Cerebellum (tissue), 5 donors: ENCODE measurements around a stretch of chr4.

DNA sequence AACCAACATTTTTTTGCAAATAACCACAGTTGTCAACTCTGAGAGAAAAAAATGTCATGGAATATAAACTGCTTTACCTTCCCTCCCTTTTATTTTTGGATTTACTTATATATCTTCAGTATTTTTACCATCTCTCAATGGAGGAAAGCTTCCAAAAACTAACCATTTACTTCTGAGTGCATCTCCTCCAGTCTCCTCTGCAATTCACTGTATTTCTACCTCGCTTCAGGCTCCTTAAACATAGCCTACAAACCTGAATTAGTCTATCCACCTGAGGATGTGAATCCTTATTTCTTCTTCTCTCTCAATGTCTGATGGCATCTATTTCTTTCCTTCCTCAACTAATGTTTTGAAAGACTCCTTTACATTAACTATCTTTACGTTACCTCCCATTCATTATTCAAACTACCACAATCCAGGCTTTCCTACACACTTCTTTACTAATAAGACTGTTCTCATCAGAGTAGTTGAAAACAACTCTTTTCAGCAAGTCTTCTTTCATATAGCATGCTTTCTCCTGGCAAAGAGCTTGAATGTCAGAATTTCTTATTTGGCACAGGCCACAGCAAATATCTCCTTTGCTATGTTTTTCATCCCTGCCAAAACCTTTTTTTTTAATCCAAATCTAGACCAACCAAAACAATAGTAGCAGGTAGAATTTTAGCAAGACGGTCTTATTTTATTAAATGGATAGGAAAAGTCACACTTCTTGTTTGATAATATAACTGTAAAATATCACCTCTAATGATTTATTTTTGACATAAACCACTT, 12.7 kb downstream of the CHIC2 start:
- PRO-cap, 3 experiments, result no peak in any of the 3 experiments
- RAMPAGE, long total RNA, result no peak

DNA sequence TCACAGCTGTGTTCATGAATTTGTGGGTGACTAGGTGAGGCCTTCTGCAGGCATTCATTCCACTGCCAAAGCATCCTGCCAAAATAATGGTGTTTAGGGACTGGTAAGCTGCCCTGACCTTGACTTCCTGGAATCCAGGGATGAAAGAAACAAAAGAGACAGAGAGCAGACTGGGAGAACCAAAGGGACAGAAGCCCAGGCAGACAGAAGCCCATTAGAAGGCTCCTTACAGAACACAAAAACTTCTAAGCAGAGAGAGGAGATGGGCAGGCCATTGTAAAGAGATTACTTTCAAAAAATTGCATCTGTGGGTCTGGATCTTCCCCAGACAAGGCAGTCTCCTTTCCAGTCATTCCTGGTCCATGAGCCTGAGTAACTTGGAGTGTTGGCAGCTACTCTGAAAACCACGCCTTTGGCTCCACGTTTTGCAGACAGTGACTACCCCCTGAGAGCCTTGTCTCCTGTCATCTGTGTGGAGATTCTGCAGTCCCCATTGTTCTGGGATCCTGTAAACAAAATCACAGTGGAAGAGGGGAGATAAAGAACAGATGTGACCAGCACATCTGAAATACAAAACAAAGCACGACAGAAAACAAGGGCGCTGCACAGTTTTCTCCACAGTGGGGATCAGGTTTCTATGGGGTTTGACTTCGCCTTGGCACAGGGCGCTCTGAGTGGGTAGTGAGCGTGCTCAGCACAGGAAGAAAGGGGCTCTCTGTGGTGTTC, 31.9 kb upstream of the PDGFRA start:
- PRO-cap, 3 experiments, result no peak in any of the 3 experiments
- RAMPAGE, long total RNA, result no peak

DNA sequence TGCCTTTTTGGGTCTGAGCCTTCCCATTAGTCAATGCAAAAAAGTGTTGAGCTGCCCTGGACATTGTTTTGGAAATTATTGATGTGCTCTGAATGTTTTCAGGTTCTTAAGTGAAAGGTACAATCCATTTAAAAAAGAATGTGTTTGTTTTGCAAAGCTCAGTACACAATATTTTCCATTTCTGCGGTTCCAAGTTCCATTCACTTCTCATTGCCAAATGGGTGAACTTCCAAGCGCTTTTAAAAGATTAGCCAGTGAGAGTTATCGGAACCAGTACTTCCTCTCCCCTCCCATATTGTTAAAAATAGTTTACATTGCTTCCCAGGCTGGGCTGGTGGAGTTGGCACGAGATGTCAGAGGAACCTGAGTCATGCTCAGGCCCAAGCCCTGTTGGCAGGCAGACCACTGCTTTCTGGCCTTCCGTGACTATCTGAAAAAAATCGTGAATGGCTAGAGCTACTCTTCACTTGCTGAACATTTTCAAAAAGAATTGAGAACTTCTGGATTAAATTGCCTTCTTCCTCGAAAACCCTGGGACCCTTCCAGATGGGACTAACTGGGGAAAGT, 52.2 kb downstream of the PDGFRA start:
- PRO-cap, 3 experiments, result no peak in any of the 3 experiments
- RAMPAGE, long total RNA, result no peak

DNA sequence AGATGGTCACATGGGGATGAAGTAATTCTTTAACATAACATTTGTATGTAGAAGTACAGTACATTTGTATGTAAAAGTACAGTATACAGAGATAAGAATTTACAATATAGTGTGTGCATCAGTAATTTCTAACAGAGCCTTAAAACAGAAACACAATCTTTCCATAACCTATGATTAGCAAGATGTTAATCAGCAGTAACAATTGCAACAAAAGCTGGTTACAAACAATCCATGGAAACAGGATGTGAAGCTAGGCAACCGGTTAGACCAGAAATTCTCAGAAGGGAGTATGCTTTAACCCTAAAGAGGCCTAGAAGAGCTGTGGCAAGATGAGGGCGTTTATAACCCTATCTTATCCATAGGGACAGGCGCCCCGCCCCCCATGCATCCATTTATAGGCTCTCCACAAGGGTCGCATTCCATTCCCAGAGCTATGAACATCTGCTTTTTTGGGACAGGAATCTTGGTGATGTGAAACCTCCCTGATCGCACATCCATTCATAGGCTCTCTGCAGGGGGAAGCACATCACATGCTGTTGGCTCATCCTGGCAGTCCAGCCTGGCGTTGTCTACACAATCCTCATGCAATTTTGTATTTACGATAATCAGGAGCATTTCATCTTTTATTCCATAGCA, 180.3 kb downstream of the PDGFRA start:
- PRO-cap, 3 experiments, result no peak in any of the 3 experiments
- RAMPAGE, long total RNA, result no peak

- PRO-cap, 3 experiments, result no peak in any of the 3 experiments
- RAMPAGE, long total RNA, result no peak
Observed at GRCh38 chr4:54439612-54440440, 210.7 kb downstream of the PDGFRA start.

- PRO-cap, 3 experiments, result no peak in any of the 3 experiments
- RAMPAGE, long total RNA, result no peak
Observed at GRCh38 chr4:54632917-54633425, 24.8 kb upstream of the KIT start.

DNA sequence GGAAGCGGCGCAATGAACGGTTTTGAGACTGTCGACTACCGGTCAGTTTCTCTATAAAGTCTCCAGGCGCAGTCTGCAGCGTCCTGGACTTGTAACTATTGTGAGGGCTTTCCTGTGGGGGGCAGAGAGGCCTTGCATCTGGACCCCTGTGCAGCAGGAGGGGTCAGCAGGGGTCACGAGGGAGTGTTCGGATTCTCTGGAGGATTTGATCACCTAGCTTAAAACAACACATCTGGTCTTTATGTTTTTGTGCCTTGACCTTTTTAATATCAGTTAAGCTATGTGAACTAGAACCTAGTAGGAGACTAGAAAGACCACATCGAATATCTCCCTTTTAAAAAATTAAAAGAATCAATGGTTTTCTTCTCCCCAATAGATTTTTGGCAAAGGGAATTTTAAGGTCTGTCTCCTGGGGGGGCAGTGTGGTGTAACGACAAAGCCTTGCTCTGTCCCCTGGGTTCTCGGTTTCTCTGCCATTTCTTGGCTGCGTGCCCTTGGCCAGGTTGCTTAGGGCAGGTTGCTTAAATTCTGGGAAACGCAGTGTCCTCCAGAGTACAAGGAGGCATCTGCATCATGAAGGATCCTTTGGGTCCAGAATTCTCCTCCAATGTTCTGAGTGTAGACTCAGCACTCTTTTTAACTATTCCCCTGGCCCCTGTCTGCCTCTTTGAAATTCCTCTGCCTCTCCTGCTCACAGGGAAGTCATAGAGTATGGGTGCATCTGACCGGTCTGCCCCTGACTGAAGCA, 1.9 kb downstream of the KIT start:
- PRO-cap, 3 experiments, result peak in 1 of 3 experiments; most common plus-strand start position 550 of the sequence (in 1)
- RAMPAGE, long total RNA, result no peak

DNA sequence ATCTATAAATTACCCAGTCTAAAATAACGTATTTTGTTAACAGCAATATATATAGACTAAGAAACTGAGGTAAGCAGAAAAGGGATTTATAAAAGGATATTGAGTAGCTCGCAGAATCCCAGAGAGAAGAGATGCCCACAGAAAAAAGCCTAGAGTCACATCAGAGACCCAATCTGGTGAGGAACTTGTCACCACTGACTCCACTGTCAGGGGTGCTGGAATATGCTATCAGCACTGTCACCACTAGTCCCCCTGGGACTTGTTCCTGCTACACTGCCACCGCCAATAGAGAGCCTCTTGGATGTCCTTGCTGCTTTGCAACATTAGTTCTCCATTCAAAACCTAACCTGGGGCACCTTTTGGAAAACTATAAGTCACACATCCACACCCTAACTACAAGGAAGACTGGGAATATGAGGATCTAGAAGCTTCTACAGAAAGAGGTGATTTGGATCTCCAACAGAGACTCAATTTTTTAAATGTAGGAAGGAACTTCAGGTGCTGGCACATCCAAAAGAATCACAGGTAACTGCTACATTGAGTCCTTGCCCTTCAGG, 125.1 kb downstream of the KDR start:
- PRO-cap, 3 experiments, result no peak in any of the 3 experiments
- RAMPAGE, long total RNA, result no peak

GRCh38 chr4:55079754-55080338, 45.5 kb downstream of the KDR start:
- PRO-cap, 3 experiments, result no peak in any of the 3 experiments
- RAMPAGE, long total RNA, result no peak

- PRO-cap, 3 experiments, result no peak in any of the 3 experiments
- RAMPAGE, long total RNA, result no peak
Observed at GRCh38 chr4:55409167-55410098, 13.7 kb downstream of the TMEM165 start.

- PRO-cap, 3 experiments, result no peak in any of the 3 experiments
- RAMPAGE, long total RNA, result no peak
Observed at GRCh38 chr4:55609239-55609936, 17.3 kb upstream of the PDCL2 start.

- PRO-cap, 3 experiments, result no peak in any of the 3 experiments
- RAMPAGE, long total RNA, result no peak
Observed at GRCh38 chr4:55947272-55948361, 1.1 kb upstream of the CEP135 start.

- PRO-cap, 3 experiments, result no peak in any of the 3 experiments
- RAMPAGE, long total RNA, result no peak
Observed at GRCh38 chr4:56048309-56048762, 562 bp upstream of the CRACD start.

GRCh38 chr4:56296475-56296942, 90.8 kb downstream of the AASDH start:
- PRO-cap, 3 experiments, result no peak in any of the 3 experiments
- RAMPAGE, long total RNA, result no peak

- PRO-cap, 3 experiments, result no peak in any of the 3 experiments
- RAMPAGE, long total RNA, result no peak
Observed at GRCh38 chr4:56313978-56314562, 73.2 kb downstream of the AASDH start.

- PRO-cap, 3 experiments, result peak in 1 of 3 experiments; most common plus-strand start chr4:56655289 (in 1)
- RAMPAGE, long total RNA, result no peak
Observed at GRCh38 chr4:56655170-56655596, 25.9 kb downstream of the HOPX start.

DNA sequence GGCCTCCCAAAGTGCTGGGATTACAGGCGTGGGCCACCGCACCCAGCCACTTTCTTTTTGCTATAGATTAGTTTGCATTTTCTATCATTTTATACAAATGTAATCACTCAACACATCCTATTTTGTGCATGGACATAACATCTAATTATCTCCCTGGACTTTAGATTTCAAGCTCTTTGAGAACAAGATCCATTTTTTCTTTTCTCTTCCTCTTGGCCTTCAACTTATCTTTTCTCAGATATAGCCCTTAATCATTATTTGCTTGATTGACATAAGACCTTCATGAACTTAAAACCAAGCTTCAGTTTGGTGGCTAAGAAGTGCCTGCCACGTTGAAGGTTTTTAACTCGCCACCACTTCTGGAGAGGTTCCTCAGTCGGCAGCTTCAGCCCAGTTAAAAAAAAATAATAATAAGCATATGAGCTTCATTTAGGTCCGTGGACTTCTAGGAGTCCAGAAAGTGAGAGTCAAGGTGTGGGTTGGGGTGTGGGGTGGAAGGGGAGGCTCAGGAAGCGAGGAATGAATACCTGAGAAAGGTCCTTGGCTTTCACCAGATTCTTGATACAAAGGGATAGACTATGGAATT, 1.3 kb downstream of the HOPX start:
- PRO-cap, 3 experiments, result no peak in any of the 3 experiments
- RAMPAGE, long total RNA, result no peak

DNA sequence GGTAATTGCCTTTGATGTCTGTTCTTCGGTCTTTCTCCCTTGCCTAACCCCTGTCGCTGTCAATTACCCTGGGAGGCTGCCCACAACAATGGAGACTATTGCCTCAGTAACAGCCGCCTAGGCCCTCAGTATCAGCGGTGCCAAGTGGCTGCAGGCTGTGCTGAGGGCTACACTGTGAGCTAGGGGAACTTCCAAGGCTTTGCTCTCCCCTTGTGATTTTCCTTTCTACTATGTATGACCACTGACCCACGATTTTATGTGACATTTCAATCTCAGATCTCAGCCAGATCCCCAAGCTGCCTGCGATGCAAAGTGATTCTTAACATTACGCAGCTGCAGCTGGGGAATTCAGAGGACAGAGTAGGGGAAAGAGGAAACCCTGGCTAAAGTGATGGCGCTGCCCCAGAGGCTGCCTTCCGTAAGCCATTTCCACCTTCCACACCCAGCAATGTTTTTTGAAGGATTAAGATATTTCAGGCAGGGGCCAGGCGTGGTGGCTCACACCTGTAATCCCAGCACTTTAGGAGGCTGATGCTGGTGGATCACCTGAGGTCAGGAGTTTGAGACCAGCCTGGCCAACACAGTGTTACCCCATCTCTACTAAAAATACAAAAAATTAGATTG, 36.1 kb upstream of the REST start:
- PRO-cap, 3 experiments, result no peak in any of the 3 experiments
- RAMPAGE, long total RNA, result no peak

DNA sequence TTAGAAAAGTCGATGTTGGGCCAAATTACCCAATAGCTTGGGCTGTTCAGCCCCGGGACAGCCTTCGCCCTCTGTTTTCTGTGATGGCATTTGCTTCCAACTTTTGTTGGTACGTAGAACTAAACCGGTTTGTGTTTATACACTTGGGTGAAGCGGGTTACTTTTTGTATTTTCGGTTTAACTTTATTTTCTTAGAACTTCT, 1.7 kb downstream of the REST start:
- PRO-cap, 3 experiments, result no peak in any of the 3 experiments
- RAMPAGE, long total RNA, result no peak

- PRO-cap, 3 experiments, result no peak in any of the 3 experiments
- RAMPAGE, long total RNA, result no peak
Observed at GRCh38 chr4:57021834-57022549, 43.3 kb downstream of the POLR2B start.